Hair follicular keratinocyte (primary cell): ENCODE measurements around the genes PPIAL4G, NBPF14, NOTCH2NLB and NBPF9.

GRCh38 chr1:147423085-147423303 is 118.3 kb upstream of the BCL9 start:
- RAMPAGE, long total RNA: no peak

DNA sequence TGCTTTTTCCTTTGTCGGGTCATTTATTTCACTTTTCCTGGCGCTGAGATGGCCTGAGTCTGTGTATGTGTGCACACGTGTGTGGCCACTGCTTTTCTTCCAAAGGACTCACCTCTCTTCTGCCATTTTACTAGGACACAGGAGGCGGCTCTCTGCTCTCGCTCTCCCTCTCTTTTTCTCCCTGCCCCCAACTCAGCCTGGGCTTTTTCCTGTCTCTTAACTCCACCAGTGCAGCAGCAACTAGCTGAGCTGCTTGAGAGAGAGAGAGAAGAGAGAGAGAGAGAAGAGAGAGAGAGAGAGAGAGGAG is 532 bp upstream of the BCL9 start:
- RAMPAGE, long total RNA: no peak

GRCh38 chr1:147620100-147620594 is 50.2 kb downstream of the ACP6 start:
- RAMPAGE, long total RNA: no peak

DNA sequence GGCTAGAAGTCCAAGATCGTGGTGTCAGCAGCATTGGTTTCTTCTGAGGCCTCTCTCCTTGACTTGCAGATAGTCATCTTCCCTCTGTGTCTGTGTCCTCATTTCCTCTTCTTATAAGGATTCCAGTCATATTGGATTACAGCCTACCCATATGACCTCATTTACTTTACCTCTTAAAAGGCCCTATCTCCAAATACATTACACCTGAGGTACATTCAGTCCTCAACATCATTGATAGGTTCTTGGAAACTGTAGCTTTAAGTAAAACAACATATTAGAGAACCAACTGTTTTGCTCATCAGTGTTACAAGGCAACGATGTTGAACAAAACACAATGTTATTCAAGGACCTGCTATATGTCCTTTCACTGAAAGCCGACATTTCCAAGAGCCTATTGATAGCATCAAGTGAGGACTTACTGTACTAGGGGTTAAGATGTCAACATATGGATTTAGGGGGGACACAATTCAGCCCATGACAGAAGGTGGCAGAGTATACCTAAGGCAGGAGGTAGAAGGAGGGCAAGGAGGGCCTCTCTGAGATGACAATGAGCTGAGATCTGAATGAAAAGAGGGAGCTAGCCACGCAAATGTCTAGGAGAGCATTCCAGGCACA is 27.3 kb downstream of the ACP6 start:
- RAMPAGE, long total RNA: no peak

- RAMPAGE, long total RNA: no peak
Measured at GRCh38 chr1:147780831-147781719, 20.7 kb upstream of the GJA5 start.

GRCh38 chr1:148049064-148049628 is 102.9 kb downstream of the NBPF11 start:
- RAMPAGE, long total RNA: no peak

GRCh38 chr1:148317152-148318009 is 165.3 kb upstream of the NBPF11 start:
- RAMPAGE, long total RNA: no peak

- RAMPAGE, long total RNA: no peak
Measured at GRCh38 chr1:148483099-148483349, at the start of gene PPIAL4G. PPIAL4G (minus strand) TSS chr1:148483302.

GRCh38 chr1:148534521-148535282 is 51.6 kb upstream of the PPIAL4G start:
- RAMPAGE, long total RNA: no peak

DNA sequence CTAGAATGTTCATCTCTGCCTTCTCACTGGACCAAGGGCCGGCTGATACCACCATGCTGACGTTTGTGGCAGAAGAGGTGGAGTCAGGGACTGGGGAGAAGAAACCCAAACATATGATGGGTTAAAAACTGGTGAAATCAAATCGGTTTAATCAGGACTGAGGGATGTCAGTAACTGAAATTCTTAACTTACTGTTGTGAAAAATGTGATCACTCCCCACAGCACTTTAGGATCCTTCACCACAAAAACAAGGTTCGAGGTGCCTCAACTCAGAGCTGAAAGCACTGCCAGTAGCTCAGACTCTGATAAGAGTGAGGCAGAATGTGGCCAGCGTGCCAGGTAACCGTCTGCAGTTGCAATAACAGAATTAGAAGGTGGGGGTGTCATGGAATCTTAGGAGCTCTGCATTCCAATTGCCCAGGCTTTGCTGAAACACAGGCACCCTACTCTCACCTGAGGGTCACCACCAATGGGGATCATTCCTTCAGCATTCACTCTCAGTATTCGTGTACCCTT is at the start of gene NBPF14:
TSS of gene NBPF14 (minus strand) at position 349 of the 516 bp plus-strand sequence.
- RAMPAGE, long total RNA: no peak

GRCh38 chr1:148679350-148680027 is at the start of gene NOTCH2NLB:
NOTCH2NLB (minus strand) TSS chr1:148679746.
- RAMPAGE, long total RNA: no peak

DNA sequence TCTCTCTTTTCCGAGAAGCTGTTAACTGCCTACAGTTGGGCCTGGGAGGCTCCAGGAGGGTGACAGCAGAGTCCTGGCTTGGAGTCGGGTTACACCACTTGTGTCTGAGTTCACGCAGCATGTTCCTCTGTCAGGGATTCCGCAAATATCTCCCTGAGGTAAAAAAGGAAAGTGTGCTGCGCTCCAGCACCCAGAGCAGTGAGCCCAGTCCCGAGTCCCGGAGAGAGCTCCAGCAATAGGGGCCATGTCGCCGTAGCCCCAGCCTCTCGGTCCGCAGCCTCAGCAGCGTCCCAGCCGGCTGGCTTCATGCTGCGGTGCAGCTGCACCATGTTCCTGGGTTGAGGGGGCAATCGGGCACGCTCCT is 45.1 kb downstream of the PDE4DIP start:
- RAMPAGE, long total RNA: no peak

DNA sequence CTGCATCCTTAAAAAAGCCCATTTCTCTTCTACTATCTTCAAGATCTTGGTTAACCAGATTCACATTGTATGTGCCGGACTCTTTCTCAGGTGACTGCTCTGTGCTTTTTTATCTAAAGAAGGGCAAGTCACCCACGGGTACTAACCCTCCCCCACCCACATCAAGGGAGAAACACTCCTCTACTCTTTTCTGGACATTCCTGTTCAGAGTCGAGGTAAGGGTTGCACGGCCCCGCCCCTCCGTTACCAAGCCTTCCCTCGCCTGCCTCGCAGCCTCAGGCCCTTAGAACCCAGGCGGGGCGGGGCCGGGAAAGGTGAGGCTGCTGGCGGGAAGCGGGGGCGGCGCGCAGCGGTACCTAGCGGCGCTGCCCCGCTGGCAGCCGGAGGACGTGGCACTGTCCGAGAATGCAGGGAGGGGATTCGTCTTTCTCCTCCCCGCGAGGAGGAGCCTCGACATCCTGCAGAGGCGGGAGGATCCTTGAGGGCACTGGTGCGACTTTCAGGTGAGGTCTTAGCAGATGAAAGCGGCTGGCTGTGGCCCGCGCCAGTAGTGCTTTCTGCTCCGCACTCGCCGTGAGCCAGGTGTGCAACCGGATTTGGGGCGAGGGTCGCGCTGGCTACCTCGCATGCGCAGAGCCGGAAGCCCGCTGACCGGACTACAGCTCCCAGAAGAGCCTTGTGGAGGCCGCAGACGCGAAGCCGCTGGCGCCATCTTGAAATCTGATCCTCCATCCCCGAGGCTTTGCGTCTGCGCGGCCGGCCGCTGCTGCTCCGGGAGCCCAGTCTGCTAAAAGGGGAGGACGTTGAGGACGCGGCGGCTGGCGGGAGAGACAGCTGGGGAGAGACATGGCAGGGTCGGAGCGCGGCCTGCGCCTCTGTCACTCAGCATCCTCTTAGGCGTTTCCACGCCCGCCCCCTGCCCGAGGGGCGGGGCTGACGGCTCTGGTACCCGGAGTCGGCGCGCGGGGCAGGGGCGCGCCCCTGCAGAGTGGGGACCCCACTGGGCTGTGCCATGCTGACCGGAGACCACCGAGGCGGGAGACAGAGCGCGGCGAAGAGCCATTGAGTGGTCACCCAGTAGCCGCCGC is 107.8 kb downstream of the PDE4DIP start:
- RAMPAGE, long total RNA: no peak

GRCh38 chr1:149102596-149103001 is 752 bp downstream of the NBPF9 start:
- RAMPAGE, long total RNA: no peak

- RAMPAGE, long total RNA: no peak
Measured at GRCh38 chr1:149103127-149103893, at the start of gene NBPF9. NBPF9 (minus strand) TSS chr1:149103551.

GRCh38 chr1:149160456-149160871 is 57.1 kb upstream of the NBPF9 start:
- RAMPAGE, long total RNA: no peak

GRCh38 chr1:149162775-149163020 is 59.3 kb upstream of the NBPF9 start:
- RAMPAGE, long total RNA: no peak

DNA sequence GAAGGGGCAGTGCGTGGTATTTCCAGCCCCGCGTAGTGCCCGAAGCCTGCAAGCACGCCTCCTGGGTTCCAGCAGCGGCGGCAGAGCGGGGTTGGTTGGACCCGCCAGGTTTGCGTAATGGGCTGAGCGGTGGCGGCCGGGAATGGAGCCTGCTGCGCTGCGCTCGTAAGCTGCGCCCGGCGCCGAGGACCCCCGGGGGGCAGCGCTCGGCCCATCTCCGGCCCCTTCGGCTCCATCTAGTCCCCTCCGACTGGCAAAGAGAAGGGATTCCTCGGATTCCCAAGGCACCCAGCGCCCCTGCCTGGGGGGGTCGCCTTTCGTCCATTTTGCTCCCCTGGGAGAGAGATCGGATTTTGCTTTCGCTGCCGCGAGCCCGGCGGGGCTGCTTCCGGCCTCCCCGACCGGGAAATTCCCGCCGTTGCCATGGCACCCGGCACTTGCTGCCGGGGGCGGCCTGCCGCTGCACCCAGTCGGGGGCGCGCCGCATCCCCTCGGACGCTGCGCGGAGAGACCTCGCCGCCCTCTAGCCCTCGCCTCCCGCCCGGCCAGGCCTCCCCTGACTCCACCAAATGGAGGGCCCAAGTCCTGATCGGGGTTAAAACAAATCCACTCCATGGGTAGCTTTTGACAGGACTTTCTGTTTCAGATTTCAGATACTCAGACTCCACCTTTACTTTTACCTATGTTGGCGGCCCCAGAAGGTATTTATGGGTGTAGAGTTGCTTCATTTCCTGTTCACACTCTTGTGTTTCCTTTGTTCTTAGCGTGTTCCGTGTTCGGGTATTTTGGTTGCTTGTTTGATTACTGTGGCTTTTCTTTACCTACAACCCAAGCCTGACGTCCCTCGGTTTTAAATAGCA is 73.4 kb upstream of the NBPF9 start:
- RAMPAGE, long total RNA: no peak

DNA sequence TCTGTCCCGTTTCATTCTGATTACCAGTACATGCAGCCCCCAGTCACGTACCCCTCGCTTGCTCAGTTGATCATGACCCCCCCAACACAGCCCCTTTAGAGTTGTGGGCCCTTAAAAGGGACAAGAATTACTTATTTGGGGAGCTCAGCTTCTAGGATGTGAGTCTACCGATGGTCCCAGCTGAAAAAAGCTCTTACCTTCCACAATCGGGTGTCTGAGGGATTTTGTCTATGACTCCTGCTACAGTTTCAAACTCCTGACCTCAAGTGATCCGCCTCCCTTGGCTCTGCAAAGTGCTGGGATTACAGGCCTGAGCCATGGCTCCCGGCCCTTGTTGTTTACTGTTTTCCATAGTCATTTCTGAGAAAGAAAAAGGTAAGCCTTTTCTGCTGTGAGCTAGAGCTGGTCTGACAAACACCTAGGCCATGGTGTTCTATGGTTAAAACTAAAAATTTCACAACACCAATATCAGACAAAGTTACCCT is 57.5 kb downstream of the PPIAL4C start:
- RAMPAGE, long total RNA: no peak

- RAMPAGE, long total RNA: no peak
Measured at GRCh38 chr1:149692742-149692963, 89.8 kb upstream of the FCGR1A start.